Placental epithelial cell (primary cell): ENCODE results near the gene FGF19.

GRCh38 chr11:69052375-69053217 lies 3.9 kb downstream of the TPCN2 start:
- CAGE, long polyA plus RNA: no peak

DNA sequence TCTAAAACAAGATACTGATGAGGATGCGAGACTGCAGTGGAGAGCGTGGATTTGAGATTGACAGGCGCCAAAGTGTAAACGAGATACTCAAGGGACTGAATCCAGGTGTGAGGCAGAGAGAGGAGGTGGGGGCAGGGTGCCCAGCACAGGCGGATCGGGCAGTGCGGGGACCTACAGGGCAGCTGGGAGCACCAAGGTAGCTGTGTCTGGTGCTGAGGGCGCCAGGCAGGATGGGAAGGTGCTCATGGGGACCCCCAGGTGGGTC lies 12.6 kb downstream of the TPCN2 start:
- CAGE, long polyA plus RNA: no peak

DNA sequence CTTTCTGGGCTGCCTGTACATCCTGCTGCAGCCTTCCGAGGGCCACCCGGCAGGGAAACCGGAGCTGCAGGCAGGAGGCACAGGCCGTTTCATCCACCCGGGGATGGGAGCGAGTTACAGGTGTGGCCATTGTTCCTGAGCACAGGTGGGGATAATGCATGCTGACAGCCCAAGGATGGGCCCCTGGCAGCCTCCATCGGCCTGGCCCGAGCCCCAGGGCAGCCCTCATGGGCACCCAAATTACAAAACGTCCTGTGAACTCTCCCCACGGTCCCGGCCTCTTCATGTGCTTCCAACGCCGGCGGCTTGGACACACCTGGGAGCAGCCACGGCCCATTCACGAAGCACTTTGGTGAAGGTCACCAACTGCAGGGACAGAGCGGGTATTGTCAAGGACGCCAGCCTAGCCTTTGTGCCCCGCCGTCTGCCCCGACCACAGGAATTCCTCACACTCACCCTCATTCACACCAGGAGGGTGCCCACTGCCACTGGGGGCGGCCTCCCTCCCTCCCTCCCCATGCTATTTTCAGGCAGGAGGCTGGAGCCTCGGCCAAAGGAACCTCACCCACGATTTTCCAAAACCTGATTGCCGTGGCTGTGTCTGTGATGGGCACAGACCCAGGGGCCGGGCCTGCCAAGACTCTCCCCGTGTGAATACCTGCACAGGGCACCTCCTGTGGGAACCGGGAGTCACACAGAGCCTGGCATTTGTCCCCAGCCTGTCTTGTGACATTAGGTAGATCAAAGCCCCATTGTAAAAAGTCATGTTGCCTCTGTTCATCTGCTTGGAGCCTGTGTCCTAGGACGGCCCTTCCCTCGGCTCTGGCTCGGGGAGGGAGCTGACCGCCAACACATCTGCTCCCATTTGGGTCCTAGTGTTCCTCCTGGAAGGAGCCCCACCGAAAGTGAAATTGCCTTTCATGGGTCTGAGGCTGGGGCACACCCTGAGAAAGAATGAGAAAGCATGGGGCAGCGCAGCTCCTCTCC lies 42.0 kb upstream of the MYEOV start:
- CAGE, long polyA plus RNA: no peak

- CAGE, long polyA plus RNA: no peak
Observed at GRCh38 chr11:69296068-69296611, 2.2 kb downstream of the MYEOV start.

GRCh38 chr11:69396551-69397132 lies 102.7 kb downstream of the MYEOV start:
- CAGE, long polyA plus RNA: no peak

DNA sequence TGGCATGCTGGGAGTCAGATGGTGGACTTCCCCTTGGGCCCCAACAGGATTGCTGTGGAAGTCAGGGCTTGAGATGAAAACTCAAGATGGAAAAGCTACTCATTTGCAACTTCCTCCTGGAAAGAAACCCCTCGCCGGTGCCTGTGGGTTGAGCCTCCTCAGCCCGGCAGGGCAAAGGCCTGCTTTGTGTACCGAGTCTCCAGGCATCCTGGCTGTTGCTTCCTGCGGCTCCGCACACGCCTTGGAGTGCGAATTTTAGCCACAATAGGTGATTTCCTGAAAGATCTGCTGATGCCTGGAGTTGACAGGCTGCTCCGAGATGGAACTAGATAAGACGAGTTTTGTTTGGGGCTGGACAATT lies 156.5 kb downstream of the MYEOV start:
- CAGE, long polyA plus RNA: no peak

- CAGE, long polyA plus RNA: no peak
Observed at GRCh38 chr11:69465313-69466153, 171.6 kb downstream of the MYEOV start.

DNA sequence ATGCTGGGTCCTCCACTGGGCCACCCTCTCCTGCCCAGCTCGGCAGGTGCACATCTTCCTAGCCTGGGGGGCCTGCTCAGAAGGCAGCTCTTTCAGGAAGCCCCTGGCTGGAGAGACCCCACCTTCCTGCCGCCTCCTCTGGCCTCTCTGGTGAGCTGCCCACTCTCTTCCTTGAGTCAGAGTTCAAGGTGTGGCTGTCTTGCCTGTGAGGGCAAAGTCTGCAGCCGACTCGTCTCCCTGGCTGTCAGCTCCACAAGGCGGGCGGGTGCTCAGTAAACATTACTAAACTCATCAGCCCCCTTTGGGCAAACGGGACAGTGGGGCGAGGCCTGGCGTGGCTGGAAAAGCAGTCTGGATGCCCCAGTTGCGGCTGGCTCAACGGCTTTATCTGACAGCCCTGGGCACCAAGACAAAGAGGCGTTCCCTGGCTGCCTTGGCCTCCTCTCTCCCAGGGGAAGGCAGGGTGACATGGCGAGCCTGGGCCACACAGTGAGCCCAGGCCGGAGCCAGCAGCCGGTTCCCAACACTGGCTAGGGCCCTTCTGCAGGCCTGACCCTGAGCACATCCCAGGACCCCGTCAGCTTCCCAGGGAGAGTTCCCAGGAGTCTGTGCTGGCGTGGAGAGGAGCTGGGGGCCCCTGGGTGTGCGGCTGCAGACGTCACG lies 161.1 kb upstream of the CCND1 start:
- CAGE, long polyA plus RNA: no peak

DNA sequence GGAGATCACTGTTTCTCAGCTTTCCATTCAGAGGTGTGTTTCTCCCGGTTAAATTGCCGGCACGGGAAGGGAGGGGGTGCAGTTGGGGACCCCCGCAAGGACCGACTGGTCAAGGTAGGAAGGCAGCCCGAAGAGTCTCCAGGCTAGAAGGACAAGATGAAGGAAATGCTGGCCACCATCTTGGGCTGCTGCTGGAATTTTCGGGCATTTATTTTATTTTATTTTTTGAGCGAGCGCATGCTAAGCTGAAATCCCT lies 813 bp upstream of the CCND1 start:
- CAGE, long polyA plus RNA: no peak

- CAGE, long polyA plus RNA: no peak
Observed at GRCh38 chr11:69666101-69666593, 9.0 kb downstream of the LTO1 start.

DNA sequence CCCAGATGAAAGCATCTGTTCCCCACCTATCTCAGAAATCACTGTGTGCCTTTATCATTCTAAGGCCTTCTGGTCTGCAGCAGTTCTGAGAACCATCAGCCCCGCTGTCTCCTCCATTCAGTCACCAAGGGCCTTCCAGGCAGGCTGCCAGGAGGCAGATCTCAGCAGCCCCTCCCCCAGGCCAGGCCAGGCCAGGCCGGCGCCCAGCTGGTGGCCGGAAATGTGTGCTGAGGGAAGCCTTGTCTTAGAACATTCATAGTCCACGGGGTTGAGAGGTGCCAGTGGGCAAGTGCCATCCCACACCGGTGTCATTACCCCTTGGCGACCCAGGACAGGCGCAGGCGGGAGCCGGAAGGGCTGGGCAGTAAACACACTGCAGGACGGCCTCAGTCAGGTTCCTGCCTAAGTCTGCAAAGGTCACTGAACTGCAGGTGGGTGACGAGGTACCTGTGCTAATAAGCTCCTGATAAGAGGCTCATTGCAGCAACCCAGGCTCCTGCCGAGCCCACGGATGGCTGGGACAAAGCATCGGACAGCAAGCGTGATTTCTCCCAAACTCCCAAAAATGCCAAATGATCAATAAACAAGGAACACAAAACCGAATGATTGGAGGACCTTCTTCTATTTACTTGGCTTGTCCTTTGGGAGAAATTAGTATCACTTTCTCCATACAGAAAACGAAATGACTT lies 3.1 kb downstream of the FGF19 start:
- CAGE, long polyA plus RNA: no peak

- CAGE, long polyA plus RNA: no peak
Observed at GRCh38 chr11:69703882-69704408, at the start of gene FGF19. Gene FGF19, minus strand, starts transcription at chr11:69704022.

GRCh38 chr11:69840426-69840989 lies 21.3 kb upstream of the FGF3 start:
- CAGE, long polyA plus RNA: no peak

GRCh38 chr11:69918720-69919243 lies 99.6 kb upstream of the FGF3 start:
- CAGE, long polyA plus RNA: no peak

DNA sequence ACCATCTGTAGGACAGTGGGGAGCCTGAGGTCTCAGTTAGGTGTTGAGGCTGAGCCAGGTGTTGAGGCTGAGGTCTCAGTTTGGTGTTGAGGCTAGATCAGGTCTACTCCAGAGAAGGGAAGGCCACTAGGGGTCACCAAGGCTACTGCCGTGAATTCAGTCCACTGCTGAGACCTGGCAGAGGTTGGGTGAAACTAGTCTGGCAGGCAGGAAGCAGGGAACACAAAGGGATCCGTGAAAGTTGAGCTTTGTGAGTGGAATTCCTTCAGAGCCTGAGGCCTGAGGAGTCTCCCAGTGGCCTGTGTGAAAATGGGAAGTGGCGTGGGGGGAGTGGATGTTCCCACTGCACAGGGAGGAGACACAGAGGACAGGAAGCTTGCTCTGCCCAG lies 123.9 kb upstream of the FGF3 start:
- CAGE, long polyA plus RNA: no peak

DNA sequence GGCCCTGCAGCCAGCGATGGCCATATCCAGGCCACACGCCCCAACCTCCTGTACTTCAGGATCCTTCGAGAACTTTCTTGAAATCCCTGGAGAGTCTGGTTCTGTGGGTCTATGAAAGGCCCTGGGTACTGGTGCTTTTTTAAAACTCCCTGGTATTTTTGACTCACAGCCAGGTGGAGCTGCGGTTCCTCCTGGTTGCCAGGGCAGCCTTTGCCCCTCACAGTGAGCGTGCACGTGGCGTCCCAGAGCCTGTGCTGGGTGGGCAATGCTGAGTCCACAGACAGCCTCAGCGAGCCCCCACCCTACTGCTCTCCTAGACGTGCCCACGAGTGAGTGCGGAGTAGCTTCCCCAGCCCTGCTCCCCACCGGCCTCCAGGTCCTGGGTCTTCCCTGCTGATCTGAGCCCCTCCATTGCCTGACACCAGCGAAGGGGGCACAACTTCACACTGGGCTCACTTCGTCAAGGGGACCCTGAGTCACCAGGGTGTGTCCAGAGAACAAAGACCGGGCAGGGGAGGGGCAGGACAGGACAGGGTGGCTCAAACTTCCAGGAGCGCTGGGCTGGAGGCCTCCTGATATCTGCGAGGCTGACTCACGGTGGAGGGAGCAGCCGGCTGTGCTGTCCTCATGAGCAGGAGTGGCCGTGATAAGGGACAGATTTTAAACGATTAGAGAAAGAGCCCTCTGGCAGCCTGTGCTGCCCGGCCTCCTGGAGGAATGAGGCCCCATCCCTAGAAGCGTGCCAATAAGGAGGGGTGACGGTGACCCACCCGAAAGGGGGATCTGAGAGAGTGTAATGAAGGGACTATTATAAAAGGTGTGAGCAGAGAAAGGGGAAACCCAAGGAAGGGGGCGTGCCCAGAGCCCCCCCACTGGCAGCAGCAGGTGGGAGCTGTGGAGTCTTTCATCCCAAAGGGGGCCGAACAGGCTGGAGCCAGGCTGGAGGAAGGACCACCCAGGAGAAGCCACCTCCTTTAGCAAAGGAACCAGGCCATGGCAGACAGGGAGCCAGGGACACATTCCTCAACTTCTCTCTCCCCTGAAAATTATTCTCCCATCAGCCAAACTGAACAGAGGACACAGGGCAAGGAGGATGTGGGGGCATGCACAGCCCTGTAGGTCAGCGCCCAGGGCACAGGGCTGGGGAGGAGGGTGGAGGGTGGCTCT lies 129.3 kb upstream of the FGF3 start:
- CAGE, long polyA plus RNA: no peak

DNA sequence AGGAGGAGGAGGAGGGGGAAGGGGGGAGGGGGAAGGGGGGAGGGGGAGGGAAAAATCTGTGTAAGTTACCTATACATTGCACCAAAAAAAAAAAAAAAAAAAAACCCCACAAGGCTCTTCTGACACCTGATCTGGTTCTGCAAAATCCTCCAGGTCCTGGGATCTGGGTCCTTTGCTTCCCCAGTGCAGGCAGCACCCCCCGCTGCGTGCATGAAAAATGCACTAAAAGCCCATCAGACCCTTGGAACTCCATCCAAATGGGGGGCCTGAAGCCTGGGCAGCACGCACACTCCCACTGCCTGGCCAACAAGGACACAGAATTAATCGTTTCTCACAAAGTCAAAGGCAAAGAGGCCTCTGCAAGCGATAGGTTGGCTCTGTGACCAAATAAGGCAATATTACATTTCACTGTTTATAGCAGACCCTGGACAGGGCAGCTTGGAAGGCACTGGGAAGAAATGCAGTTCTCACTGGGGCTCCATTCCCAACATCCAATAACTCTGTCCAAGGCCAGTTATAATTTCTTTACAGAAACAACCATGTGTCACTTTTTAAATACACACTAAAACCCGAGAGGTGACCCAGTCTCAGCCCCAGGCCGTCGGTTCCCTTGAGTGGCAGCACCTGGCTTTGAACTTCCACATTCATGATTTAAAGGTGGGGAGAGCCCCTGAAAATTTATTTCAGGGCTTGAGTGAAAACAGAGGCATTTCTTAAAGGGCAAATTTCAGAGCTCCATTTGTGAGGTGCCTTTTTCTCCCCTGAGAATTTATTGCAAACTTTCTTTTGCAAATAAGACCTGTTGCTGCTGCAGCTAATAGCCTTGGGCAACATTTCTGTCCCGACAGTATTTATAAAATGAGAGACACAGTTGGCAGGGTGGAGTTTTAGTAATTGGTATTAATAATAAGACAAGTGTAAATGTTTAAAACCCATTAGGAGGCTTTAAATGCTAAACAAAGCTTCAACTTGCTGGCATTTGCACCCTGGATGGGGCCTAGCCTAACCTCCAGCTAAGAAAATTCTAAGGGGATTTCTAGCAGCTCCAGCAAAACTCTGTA lies 114.4 kb upstream of the ANO1 start:
- CAGE, long polyA plus RNA: no peak

- CAGE, long polyA plus RNA: no peak
Observed at GRCh38 chr11:70162766-70163559, 40.1 kb upstream of the FADD start.

GRCh38 chr11:70270960-70271733 lies 657 bp downstream of the PPFIA1 start:
- CAGE, long polyA plus RNA: no peak

DNA sequence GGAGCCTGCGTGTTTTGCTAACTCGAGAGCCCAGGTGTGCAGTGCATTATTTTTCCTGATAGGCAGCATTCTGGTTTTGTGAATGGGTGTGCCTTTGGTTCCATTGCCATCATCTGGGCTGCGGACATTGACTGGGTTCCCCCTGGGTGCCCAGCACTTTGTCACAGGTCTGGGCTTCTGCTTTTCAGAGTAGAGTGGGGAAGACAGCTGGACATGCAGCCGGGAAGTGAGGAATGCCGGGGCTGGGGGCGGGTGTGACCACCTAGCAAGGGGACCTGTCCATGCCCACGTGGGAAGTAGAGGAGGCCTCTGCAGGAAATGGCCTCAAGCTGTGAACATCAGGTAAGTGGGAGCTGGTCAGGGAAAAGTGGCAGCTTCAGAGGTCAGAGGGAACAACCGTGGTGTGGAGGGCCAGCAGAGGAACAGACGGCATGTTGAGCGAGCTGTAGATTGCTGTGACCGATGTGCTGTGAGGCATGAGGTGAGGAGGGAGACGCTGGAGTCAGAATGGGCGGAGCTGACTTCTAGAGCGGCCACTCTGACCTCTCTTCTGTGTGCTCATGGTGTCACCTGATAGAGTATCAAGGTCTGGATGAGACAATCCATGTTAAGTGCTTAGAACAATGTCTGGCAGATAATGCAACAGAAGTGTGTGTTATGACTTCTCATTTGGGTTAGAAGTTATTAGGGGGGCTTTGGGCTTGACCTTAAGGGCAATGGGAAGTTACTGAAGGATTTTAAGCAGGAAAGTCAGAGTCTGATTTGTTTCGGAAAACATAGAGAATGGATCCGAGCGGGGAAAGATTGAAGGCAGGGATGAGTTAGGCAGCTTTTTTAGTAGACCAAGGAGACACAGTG lies 42.4 kb downstream of the PPFIA1 start:
- CAGE, long polyA plus RNA: no peak